Urinary bladder (tissue), 3 donors: ENCODE measurements around a stretch of chr21.

DNA sequence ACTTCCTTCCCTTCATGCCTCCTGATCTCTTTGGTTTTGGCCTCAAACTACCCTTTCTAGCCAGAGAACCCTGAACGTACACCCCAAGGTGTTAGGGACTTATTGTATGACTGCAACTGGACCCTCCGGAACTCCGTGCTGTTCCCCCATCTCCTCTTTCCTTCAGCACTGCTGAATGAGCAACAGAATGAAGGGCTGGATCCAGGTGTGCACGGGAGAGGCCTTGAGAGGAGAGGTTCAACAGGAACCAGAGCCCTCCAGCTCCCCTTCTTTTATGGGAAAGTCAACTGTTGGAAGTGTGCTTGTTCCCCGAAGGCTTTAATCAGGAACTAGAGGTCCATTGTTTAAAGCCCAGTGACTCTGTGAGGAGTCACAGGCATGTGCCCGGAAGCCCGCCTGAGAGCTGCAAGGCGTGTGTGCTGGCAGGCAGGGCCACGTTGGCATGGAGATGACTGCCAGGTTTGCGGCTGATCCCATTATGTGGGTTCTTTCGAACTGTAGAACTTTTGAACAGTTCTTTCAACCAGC is 3.2 kb downstream of the BACE2 start:
- PRO-cap, result bidirectional peak, plus-strand start at position 435 of the sequence, minus-strand start at position 320 of the sequence
- RAMPAGE, long total RNA, result no peak

DNA sequence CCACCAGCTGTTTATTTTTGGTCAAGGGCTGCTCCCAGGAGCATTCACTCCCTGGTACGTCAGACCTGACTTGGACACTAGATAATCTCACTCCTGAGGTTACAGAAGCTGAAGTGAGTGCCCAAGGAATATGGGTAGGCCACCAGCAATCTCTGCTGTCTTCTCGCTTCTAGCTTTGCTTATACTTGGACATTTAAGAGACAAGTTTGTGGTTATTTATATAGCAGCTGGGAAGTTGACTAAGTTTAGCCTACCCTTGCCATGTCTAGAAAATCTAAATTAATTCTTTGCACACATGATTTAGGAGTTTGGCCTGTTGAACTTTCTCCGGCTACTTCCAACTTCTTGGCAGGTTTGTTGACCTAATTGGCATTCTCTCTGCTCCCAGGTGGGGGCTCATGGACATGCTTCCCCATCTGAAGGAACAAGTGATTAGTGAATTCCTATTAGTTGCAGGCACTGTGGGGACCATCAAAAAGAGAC is 44.8 kb downstream of the BACE2 start:
- PRO-cap, result no peak
- RAMPAGE, long total RNA, result no peak

- PRO-cap, result no peak
- RAMPAGE, long total RNA, result no peak
Measured at GRCh38 chr21:41216016-41217036, 48.4 kb downstream of the BACE2 start.

DNA sequence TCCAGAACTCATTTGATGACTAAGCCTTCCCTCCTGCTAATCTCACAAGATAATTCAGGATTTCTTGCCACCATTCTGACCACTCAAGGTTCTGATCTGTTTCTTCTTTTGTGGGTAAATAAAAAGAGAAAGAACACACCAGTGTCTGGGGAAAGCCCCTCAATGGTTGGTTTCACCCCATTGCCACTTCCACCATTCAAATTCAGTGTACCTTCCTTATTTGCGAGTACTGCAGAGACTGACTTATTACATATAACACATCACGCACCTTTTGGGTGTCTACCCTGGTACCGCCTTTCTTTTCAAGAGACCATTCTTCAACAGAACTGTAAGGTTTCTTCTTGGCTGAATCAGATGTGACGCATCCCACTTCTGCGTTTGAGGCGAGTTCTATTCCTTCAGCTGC is 61.9 kb downstream of the BACE2 start:
- PRO-cap, result no peak
- RAMPAGE, long total RNA, result no peak

DNA sequence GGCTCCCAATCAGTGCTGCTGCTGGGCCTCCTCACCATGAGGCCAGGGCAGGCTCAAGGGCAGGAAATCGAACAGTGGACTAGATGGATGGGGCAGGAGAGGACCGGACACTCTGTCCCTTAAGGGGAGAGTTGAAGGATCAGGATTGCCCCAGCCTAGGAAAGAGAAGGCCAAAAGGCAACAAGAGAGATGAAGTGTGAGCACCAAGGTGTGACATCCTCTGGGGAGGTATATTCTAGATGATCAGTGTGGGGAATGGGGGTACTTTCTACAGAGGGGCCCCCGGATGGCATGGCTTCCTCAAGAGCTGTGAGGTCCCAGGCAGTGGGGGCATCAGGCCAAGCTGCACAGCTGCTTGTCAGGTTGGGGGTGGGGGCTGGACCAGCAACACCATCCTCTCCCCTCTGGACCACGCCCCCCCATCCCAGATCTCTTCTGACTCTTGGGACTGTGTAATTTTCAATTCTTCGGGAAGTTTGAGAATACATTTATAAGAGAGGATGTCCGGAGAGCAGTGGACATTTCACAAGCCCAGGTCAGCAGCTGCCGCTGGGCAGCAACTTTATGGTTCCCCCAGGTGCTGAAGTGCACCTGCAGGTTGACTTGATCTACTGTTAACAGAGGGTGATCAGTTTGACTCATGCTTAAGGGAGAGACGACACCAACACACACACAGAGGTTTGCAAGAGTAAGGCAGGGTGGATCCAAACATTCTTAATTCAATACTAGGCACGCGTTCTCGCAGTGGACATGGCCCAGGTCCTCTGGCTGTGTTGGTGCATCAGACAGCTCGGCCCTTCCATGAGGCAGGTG is 34.1 kb downstream of the MX1 start:
- PRO-cap, result no peak
- RAMPAGE, long total RNA, result no peak

DNA sequence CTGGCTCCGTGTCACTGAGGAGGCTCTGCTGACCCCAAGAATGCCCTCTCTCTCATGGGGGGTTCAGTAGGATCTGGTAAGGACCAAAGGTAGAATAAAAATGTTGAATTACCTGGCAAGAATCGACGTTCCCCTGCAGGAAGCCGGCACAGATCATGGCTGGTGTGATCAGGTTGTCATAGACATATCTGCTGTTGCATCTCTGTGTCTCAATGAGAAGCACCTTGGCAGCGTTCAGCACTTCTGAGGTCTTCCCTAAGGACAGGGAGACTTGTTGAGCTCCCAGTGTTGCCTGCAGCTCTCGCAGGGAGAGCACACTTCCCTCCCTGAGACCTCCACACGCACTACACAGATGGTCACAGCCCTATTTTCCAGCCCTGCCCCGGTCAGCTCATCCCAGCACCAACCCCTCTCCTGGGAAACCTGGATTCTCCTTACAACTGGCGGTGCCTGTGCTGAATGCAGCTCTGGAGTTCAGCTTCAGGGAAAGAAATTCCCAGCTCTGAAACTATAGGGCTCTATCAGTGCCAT is 39.6 kb downstream of the TMPRSS2 start:
- PRO-cap, result no peak
- RAMPAGE, long total RNA, result no peak

DNA sequence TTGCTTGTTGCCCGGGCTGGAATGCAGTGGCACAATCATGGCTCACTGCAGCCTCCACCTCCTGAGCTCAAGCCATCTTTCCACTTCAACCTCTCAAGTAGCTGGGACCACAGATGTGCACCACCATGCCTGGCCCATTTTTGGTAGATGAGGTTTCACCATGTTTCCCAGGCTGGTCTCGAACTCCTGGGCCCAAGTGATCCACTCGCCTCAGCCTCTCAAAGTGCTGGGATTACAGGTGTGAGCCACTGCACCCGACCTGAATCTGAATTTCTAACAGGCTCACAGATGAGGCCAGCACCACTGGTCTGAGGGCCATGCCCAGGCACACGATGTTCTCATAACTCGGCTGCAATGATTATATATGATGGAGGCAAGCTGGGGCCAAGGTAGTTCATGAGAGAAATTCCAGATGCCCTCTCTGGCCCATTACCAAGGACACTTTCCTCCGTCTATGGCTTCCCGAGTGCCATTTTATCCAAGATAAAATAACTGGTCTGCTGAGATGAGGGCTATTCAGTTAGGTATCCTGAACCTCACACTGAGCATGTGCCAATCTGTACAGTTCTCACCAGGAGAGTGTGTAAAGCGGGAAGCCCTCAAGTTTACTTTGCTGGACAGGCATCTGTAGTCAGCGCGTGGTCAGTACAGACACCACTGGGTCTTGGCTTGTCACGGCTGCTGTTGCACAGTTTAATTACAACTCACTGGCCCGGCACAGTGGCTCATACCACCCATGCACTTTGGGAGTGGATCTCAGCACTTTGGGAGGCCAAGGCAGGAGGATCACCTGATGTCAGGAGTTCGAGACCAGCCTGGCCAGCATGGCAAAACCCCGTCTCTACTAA is 16.5 kb downstream of the TMPRSS2 start:
- PRO-cap, result no peak
- RAMPAGE, long total RNA, result no peak

- PRO-cap, result no peak
- RAMPAGE, long total RNA, result no peak
Measured at GRCh38 chr21:41506147-41506957, 1.6 kb downstream of the TMPRSS2 start.

DNA sequence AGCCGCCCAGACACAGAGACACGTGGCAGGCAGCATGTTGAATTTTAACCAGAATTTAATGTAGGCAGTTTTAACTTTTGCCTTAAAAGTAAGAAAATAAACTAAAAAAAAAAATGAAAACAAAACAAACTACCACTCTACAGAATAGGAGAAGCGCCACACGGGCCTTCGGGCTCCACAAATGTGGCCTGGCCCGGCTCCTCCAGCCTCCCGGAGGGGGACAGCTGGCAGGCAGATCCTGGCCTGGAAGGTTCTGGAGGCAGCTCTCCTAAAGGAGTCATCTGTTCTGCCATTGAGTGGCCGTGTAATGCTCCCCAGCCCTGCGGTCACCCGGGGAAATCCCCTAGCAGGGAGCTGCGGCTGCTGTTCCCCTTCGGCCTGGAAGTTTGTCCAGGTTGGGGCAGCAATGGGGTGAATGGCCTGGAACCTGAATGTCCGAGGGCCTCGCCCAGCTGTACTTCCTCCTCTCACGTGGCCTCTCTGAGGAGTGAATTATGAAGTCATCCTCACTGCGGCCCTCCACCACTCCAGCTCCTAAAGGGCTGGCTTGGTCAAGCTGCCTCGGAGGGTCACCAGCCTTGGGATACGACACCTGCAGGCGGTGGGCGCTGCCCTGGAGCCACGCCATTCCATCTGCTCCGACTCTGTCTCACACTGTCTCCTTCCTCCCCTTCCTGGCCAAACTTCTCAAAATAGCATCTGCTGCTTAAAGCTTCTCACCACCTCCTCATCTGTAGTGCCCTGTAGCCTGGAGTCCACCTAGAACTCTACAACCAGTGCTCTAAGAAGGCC is 54.2 kb upstream of the TMPRSS2 start:
- PRO-cap, result no peak
- RAMPAGE, long total RNA, result no peak

GRCh38 chr21:41634939-41635376 is 127.0 kb upstream of the TMPRSS2 start:
- PRO-cap, result no peak
- RAMPAGE, long total RNA, result no peak

DNA sequence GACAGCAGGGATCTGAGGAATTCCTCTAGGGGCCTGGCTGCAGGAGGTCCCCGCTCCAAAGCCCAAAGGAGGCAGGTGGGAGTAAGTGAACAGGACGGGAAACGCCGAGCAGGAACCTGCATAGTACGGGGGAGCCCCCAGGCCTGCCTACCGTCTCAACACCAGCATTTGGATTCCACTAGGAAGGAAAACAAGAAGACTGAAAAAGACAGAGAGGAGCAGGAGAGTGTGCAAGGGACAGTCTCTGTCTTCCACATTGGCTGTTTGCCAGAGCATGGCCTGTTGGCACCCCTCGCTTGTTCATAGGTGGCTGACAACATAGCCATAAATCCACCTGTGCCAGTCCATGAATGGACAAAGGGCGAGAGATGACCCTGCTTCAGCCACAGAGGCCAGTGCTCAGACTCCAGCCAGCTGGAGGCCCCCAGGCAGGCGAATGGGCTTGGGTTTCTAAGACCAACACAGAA is 60.7 kb downstream of the RIPK4 start:
- PRO-cap, result no peak
- RAMPAGE, long total RNA, result no peak

DNA sequence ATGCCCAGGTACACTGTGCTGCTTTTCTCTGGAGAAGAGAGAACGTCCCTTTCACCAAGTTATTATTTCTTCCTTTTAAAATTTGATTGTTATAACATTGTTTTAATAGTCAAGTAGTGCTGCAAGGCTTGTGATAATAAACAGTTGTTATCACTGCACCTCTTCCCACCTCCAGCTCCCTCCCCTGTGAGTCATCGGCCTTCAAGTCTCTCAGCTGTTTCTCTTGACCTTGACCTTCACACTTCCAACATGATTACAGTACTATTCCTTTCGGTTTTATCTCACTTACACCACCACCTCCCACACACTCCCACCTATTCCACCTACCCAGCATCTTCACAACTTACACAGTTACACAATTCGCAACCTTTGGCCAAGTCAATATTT is 60.3 kb downstream of the RIPK4 start:
- PRO-cap, result no peak
- RAMPAGE, long total RNA, result no peak

- PRO-cap, result no peak
- RAMPAGE, long total RNA, result no peak
Measured at GRCh38 chr21:41763305-41764076, 3.4 kb downstream of the RIPK4 start.

DNA sequence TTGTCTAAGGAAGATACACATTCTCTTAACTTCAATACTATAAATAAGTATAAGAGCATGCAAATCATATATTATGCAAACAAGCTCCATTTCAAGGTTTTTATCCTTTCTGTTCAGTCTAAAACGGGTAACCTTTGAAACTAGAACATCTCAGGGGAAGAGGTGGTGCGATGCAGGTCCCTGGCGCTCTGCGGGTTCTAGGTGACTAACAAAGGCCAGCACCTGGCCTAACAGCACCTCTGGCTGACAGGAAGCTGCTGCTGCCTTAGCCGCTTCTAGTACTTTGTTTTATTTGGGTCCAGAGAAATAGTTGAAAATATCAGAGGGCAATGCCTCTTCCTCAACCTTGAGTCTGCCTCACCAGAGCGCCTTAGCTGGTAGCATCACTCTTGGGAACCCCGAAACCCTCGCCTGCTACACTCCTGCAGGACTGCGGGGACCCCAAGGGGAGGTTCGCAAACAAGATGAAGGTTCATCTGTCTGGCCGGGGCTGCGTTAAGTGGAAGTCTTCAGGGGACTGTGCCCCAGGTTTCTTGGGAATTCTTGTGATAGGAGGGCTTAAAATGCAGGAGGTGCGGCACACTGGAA is 45.5 kb downstream of the PRDM15 start:
- PRO-cap, result no peak
- RAMPAGE, long total RNA, result no peak

DNA sequence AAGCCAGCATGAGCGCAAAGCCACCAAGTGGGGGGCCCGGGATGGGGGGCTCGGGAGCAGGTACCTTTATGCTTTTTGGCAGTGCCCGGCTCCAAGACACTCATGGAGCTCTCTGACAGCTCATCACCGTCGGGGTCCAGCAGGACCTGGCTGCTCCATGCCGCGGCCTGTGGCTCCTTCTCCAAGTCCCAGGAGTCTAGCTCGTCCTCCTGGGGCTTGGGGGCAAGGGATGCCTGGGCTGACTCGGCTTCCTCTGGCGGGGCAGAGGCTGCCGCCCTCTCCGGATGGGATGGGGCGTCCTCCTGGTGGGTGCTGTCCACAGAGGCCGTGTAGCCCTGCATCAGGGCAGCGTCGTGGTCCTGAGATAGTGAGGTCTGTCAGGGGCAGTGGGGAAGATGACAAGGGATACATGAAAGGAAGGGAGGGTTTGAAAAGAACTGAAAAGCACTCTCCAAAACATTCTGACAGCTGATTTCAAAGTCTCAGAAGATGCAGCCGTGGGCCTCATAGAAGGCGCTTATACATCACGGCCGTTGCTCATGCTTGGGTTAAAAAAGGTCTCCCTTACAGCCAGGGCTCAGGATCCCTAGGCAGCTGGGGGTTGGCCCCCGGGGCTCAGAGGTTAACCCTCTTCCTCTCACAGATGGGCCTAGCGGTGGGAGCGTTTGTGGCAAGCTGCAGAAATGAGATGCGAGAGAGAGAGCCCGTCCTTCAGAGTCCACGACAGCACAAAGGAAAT is 20.0 kb upstream of the PRDM15 start:
- PRO-cap, result no peak
- RAMPAGE, long total RNA, result no peak

DNA sequence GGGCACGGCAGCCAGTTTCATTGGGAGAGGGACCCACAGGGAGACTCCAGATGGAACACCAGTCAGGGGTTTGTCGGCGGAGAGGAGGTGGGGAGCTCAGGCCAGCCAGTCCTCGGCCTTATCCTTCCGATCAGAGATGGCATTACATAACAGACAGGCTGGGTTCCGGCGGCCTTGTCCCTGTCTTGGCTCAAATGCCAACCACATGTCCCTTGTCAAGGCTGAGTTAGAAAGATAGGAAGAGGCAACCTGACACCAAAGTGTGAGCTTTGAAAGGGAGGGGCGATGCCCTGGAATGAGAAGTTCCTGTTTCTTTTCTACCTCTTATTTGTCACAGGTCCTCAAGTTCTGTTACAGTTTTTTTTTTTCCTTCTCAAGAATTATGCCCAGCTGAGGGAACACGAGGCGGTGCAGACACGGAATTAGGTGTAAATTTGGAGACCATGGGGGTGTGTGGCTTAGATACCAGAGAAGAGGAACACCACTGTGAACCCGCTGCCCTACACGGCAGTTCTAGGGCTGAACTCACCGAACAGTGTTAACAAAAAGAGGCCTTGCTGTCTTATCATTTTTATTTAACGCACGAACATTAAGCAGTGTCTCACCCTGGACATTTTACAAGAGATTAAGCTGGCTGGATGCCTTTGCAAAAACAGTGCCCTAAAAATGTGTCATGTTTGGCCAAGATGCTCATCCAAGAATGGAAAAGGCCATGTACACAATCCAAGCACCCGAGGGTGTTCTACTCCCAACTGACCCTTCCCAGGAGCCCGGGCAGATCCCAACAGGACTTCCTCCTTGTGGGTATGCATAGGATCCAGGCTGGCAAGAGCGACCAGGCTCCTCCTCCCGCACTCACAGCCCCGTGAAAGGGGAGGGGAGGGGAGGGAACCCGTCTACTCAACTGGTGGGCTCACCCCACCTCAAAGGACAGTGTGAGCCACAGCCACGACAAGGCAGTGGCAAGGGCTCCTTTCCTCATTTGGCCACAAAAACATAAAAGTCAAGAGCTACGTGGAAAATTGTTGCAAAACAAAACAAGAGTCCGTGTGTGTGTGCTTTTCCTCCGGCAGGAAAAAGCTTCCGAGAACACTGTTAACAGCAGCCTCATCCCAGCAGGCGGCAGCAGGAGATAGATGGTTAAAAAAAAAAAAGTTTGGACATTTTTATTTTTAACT is 20.5 kb downstream of the C2CD2 start:
- PRO-cap, result unidirectional peak, minus-strand start at position 988 of the sequence
- RAMPAGE, long total RNA, result no peak

GRCh38 chr21:41948017-41948604 is 5.7 kb downstream of the C2CD2 start:
- PRO-cap, result no peak
- RAMPAGE, long total RNA, result no peak

GRCh38 chr21:41953271-41953576 is 594 bp downstream of the C2CD2 start:
- PRO-cap, result no peak
- RAMPAGE, long total RNA, result no peak

DNA sequence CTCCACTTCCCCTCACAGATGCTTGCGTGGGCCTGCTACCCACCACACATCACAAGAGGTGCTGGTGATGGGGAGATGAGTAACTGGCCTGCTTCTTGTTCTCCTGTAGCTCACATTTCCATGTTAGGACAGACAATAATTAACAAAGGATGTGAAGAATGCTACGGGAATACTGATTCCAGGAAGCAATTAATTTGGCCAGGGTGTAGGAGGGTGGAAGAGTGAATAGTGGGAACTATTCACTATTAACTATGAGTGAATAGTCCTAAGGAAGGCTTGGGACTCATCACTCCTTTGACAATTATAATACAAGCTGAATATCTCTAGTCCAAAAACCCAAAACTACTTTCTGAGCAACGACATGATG is 6.9 kb downstream of the ZBTB21 start:
- PRO-cap, result no peak
- RAMPAGE, long total RNA, result no peak

- PRO-cap, result no peak
- RAMPAGE, long total RNA, result no peak
Measured at GRCh38 chr21:42021668-42022710, 11.8 kb upstream of the ZBTB21 start.